Astrocyte (in vitro differentiated cells and primary cell): ENCODE measurements around a stretch of chr7.

DNA sequence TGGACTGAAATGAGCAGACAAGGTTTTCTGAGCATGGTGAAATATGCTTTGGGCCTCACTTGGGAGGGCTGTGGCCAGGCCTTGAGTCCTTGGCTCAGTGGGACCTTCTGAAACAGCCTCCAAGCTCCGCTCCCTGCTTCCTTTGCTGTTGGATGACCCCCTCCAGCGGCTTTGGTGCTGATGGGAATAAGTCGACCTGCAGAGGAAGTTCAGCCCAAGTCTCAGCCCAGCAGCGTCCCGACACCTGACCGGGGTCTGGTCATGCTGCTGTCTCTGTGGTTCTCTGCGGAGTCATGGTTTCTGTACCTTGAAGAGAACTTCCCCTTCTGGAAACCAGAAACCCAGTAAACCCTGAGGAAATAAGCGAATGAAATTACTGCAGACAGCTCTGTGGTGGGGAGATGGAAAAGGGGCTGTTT lies 18.2 kb upstream of the ZNF12 start:
- PRO-cap: no peak
- RRBS, 2 experiments: no CpG with 5 or more reads among the region's 8 CpGs

DNA sequence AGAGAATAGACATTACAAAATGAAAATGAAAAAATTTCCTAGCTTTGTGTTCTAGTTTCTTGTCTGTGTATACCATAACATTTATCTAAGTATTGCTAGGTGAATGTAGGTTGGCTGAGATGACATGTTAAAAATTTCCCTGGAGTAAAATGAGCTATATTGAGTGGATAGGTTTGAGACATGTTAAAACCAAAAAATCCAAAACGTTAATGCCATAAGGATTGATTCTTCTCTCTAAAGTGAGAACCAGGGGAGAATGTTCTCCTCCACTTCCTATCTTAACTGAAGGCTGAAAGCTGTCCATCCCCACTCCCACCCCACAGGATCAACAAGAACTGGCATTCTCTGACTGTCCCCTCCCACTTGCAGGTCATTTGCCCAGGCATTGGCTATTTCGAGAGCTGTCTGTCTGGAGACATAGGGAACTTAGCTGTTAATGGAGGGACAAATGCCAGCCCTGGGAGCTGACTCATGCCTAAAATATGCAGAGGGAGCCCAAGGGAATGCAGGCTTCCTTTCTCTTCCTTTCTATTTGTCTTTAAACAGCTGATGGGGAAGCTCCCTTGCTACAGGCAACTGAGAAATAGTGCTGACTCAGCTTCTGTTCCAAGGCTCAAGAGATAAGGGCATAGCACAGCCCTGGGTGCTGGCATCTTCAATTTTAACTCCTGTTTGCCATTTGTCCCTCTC lies 83.0 kb upstream of the C1GALT1 start:
- PRO-cap: no peak
- RRBS, 2 experiments: no CpG with 5 or more reads among the region's 2 CpGs

DNA sequence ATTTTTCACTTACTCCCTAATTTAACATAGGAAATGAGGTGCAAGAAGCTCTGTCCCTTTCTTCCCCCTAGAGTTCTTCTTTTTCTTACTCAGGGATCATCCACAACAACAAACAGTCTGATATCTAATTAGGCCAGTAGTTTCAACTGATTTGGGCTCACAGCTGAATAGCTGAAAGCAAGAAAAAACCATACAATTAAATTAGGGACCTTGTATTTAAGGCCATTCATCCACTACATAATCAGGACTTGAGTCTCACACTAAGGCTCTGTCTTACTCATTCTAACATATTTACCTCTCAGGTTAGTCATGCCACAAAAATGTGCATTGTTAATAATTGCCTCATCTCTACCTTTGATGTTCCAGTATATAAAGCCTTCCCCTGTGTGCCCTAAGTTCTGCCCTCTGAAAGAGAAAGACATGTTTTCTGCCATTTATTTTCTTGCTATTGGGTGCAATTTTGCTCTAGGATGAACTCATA lies 5.4 kb upstream of the C1GALT1 start:
- PRO-cap: bidirectional peak, plus-strand start at position 396 of the sequence, minus-strand start at position 262 of the sequence

DNA sequence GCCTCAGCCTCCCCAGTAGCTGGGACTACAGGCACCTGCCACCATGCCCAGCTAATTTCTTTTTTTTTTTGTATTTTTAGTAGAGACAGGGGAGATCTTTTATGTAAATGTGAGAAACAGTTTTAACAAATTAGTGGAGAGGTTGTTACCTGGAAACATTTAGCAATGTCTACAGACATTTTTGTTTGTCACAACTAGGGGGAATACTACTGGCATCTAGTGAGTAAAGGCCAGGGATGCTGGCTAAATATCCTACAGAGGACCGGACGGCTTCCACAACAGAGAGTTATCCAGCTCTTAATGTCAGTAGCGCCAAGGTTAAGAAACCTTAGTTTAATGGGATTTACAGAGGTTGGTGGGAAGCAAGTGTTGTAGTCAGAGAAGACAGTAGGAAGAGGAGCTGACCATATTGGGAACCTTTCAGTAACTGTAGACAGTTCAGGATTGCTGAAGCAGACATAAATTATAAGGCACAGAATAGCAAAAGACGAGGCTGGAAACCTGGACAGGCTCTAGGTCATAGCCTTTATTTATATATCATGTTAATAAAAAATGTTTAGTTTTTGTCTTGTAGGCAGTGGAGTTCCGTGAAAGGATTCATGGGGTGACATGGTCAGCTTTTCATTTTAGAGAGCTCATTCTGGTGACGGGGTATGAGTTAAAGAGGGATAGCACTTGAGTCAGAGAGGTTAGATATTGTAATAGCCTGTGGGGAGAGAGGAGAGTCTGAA lies 5.2 kb downstream of the C1GALT1 start:
- PRO-cap: no peak
- RRBS, 2 experiments: no CpG with 5 or more reads among the region's 6 CpGs

- PRO-cap: no peak
- RRBS, 2 experiments: no CpG with 5 or more reads among the region's 7 CpGs
Measured at GRCh38 chr7:7254670-7255473, 72.5 kb downstream of the C1GALT1 start.

DNA sequence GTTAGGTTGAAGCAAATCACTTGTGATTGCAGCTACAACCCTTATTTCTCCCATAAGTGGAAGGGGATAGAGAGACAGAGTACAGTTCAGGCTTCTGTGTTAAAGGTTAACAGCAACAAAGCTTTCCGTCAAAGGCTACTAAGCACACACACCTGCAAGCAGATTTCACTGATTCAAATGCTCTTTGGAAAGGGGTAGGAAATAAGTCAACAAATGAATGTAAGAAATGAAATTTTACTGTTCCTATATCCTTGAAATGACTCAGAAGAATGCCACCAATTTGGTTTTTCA lies 120.6 kb downstream of the COL28A1 start:
- PRO-cap: no peak
- RRBS, 2 experiments: no CpG with 5 or more reads among the region's 1 CpG

- PRO-cap: no peak
- RRBS, 2 experiments: no CpG with 5 or more reads among the region's 3 CpGs
Measured at GRCh38 chr7:7512937-7513242, 22.8 kb downstream of the COL28A1 start.

- PRO-cap: no peak
- RRBS, 2 experiments: no CpG with 5 or more reads among the region's 4 CpGs
Measured at GRCh38 chr7:7639325-7639804, 1.2 kb upstream of the UMAD1 start.

- PRO-cap: no peak
- RRBS, 2 experiments: no CpG with 5 or more reads among the region's 5 CpGs
Measured at GRCh38 chr7:7688931-7689447, 29.4 kb downstream of the RPA3 start.

DNA sequence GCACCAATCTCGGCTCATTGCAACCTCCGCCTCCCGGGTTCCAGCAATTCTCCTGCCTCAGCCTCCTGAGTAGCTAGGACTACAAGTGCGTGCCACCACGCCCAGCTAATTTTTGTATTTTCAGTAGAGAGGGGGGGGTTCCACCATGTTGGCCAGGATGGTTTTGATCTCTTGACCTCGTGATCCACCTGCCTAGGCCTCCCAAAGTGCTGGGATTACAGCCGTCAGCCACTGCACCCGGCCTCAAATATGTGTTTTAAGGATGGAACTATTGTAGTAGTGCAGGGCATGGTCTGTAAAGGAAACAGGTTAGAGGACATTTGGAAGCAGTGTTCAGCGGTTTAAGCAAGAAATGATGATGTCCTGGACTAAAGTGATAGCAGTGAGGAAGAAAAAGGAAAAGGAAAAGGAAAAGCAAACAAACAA lies 12.7 kb upstream of the RPA3 start:
- PRO-cap: no peak
- RRBS, 2 experiments: no CpG with 5 or more reads among the region's 9 CpGs

DNA sequence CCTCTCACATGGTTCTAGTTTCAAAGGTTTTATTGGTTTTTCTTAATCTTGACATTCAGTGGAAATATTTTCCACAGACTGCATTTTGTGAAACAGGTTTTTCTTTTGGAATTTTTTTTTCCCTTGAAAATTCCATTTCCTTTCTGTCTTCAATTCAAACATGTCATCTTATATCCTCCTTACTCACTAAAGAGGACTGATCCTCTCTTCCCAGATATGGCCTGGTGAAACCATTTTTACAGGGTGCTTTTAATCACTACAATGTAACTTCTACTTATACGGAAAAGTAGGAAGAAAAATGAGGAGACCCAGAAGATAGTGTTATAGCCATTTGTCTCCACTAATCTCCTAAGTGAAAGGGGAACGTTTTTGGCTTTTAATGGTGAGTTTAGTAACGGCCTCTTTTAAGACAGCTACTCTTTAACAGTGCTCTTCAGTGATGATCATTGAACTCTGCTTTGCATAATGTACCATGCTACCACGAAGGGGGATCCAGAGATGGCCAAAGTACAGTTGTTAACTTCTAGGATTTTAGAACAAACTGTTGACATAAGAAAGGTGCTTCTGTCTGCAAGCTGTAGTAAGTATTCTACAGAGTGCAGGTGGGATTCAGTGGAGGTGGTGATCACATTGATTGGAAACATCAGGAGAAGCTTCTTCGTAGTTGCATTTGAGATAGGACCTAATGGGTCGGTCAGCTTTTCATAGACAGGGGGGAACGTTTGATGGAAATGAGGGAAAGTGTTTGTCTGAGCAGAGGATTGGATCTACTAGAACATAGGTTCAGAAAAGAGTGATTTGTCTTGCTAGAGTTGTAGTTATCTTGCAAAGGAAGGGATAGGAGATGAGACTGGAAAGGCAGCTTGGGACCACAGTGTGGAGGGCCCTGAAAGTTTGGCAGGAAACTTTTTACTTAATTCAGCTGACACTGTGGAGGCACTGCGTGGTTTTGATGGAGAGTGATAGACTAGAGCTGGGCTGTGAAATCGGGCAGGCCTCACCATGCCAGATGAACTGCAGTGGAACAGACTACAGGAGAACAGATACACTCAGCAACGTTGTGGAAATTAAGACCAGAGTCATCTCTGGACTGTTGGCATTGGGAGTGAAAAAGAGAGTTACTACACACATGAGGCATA lies 114.2 kb upstream of the RPA3 start:
- PRO-cap: no peak
- RRBS, 2 experiments: no CpG with 5 or more reads among the region's 10 CpGs

- PRO-cap: no peak
- RRBS, 2 experiments: no CpG with 5 or more reads among the region's 8 CpGs
Measured at GRCh38 chr7:7972113-7972756, 3.6 kb downstream of the GLCCI1 start.

- PRO-cap: no peak
- RRBS, 2 experiments: no CpG with 5 or more reads among the region's 3 CpGs
Measured at GRCh38 chr7:8177139-8177668, 84.8 kb downstream of the ICA1 start.

DNA sequence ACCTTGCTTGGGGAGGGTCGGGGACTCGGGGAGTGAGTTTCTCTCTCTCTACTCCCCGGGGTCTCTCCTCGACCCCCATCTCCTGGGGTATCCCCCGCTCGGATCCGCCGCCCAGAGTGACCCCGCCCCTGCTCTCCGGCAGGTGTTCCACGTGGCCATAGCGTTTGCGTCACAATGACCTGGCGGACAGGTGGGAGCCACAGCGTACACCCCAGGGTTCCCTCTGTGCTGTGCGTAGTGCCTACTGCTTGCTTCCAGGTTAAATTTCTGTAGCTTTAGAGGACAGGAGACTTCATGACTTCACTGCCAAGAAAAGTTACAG lies 432 bp upstream of the ICA1 start:
- PRO-cap: no peak
- RRBS, 2 experiments: 4% methylated on average over 7 of the region's 16 CpGs

DNA sequence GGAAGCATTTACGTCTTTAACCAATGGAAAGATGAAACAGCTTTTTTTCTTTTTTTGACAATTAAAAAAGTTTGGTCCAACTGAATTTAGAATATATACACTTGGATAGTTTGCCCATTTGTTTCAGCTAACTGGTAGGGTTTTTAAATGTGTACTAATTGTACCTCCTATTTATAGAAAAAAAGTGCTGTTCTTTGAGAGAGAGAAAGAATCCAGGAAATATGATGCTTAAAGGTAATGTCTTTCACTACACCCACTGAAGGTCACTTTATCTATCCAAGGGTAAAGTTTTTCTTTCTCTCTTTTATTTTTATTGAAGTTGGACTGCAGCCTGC lies 202.3 kb downstream of the NXPH1 start:
- PRO-cap: no peak
- RRBS, 2 experiments: no CpG with 5 or more reads among the region's 1 CpG

- PRO-cap: no peak
- RRBS, 2 experiments: no CpG with 5 or more reads among the region's 2 CpGs
Measured at GRCh38 chr7:10584302-10584558, 355.7 kb downstream of the NDUFA4 start.

- PRO-cap: no peak
- RRBS, 2 experiments: no CpG with 5 or more reads among the region's 26 CpGs
Measured at GRCh38 chr7:11192498-11193830, 219.3 kb downstream of the PHF14 start.

GRCh38 chr7:11636197-11637147 lies 195.5 kb downstream of the THSD7A start:
- PRO-cap: no peak
- RRBS, 2 experiments: no CpG with 5 or more reads among the region's 32 CpGs

- PRO-cap: no peak
- RRBS, 2 experiments: no CpG with 5 or more reads among the region's 6 CpGs
Measured at GRCh38 chr7:11833349-11833824, 1.4 kb upstream of the THSD7A start.

DNA sequence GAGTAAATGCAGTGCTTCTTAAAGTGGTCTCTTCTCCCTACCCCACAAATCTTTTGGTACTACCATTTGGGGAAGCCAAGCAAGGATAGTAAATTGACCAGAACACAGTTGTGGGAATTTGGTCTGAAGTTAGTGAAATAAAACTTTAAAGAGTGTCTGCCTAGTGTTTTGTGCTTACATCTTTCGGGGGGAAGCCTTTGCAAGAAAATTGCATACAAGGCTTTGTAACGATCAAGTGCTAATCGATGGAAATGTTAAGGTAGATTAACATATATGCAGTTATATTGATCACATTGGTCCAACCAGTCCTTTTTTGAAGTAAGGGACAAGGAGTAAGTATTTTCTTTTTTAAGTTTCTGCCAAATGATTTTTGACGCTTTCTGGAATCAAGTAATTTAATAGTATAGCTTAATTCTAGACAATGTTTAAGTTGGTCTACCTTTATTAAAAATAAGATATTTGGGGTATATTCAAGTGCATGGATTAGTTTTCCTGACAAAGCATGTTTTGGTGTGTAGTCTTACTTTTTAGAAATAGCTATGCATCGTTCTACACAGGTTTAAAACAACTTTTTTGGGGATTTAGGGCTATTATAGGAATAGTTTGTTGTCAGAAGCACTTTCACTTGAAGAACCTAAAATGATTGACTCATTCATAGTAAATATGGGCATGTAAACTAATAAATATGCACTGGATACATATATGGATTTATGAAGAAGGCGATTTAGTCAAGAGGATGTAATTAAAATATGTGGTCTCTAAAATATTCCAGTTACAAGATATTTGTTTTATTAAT lies 1.8 kb downstream of the ARL4A start:
- PRO-cap: no peak
- RRBS, 2 experiments: no CpG with 5 or more reads among the region's 6 CpGs